Frontal cortex (tissue), 2 donors: ENCODE measurements around the gene EDC3.

- RAMPAGE, long total RNA = no peak
Measured at GRCh38 chr15:74634495-74635419, 19.1 kb downstream of the CLK3 start.

- RAMPAGE, long total RNA = no peak
Measured at GRCh38 chr15:74695892-74696697, at the start of gene EDC3. Gene EDC3, minus strand, starts transcription at chr15:74696024.

DNA sequence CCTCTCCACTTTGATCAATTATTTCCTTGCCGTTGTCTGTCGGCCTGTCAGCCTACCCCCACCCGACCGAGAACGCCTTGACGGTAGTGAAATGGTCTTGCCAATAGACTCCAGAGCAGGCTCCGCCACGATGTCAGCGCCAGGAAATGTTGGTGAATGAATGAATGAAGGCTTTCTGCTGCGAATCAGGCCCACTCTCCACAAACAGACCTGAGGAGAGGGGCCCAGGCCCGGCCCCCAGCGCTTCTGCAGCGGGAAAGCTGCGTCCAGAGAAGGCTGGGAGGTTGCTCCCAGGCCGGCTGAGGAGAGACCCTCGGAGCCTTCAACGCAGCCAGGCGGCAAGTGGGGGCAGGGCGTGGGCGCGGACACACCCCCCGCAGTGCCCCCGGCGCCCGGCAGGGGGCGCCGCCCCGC, 269 bp upstream of the CSK start:
- RAMPAGE, long total RNA = no peak

DNA sequence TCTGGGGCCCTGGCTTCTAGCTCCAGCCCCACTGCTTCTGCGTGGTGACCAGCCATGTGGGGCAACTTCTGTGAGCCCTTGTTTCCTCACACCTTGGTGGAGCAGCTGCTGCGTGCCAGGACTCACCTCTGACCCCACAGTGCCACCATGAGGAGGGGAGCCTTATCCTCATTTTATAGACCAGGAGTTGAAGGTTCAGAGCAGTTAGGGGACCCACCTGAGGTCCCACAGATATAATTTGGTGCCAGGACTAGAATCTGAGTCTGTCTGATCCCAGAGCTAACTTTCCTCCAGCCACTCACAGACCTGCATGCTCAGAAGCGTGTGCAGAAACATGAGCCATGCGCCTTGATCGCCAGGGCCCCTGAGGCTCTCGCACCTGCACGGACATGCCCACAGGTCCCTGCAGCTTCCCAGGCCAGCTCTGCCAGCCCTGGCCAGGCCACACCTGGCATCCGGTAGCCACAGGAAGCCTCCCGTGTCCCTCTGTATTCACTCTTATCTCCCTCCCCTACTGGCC, 13.0 kb upstream of the LMAN1L start:
- RAMPAGE, long total RNA = no peak

DNA sequence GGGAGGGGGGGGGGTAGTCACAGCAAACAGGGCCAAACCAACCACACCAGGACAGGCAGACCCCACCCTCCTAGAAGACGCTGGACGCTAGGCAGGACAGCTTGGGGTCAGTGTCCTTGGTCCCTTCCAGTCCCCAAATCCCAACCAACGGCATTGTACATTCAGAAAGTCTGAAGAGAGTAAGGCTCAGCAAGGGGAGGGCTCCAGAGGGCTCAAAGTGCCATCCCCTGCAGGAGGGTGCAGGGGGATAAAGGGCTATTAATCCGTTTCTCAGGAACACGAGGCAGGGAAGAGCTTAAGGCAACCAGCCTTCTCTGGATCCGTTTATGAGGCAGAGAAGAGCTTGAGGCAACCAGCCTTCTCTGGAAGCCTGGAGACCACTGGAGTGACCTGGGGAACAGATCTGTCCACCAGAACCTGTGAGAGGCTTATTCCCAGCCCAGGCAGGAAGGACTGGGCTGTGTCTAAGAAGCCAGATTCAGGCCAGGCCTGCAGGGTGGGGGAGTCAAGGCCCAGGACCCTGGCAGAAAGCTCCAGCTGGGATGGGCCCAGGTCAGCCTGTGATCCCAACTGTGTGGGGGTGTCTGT, 1.3 kb upstream of the ULK3 start:
- RAMPAGE, long total RNA = no peak

GRCh38 chr15:74865999-74866539, 7.1 kb downstream of the SCAMP2 start:
- RAMPAGE, long total RNA = no peak

- RAMPAGE, long total RNA = no peak
Measured at GRCh38 chr15:74867849-74868515, 5.2 kb downstream of the SCAMP2 start.

DNA sequence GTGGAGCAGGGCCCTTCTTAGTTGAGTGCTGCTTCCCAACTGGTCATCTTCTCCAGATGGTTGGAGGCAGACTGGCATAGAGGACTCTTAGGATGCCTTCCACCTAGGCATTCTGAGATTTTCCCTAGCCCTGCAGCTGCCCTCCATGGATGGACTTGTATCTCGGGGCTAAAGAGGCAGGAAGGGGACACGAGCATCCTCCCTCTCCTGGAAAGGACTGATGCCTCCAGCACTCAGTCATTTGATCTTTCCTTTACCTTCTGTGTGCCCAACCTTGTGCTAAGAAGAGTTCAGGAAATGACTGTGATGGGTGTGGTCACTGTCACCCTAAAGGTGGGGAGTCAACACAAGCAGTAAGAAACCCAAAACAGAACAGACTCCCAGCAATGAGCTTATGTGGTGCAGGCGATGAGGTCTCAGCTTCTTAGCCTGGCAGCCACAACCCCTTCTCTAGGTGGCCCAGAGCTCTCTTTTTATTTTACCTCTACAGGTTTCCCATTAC, 3.7 kb downstream of the MPI start:
- RAMPAGE, long total RNA = no peak

- RAMPAGE, long total RNA = no peak
Measured at GRCh38 chr15:74896492-74896983, 6.7 kb downstream of the MPI start.

DNA sequence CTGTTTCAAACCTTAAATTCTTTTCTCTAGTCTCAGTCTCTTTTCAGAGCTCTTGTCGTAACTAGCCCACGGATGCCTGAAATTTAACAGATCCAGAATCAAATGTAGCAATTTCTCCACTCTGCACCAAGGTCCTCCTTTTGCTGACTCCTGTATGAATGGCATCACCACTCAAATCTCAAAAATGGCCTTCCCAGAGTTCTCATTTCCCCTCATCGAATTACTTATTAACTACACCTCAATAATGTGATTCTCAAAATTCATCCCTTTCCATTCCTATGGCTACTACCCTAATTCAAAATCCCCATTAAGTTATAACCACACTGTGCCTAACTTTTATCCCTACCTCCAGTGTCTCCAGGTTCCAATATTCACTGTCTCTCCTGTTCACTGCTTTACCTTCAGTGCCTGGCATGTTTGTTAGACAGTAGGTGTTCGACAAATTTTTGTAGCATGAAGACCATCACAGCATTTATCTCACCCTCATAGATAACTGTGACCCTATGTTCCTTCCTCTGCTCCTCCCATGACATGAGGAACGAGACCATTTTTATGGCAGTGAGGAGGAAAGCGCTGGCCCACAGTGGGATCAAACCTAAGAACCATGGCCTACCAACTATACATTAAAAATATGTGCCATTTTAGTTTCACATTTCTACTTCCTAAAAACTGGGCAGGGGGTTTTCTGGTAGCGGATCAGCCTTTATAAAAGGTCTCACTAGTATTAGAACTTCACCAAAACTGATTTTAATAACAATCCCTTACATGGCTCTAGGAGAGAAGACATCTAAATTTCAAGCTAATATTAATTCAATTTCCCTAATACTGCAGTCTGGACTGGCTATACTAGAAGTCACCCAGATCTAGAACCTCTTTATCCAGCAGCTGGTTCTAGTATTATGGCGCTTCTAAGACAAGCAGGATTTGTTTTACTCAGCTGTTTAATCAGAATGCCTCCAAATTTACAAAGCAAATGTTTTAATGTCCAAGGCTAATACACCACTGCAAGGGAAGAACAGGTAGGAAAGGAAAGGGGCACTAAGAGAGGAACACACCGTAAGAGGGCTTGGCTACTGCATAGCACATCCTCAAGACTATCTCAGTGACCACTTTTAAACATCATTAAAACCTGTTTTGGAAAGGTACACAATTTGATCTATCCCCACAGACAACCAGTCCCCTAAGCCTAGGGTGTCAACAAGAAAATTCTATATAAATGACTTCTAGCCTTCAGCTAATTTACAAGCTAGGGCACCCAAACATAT, 12.6 kb upstream of the FAM219B start:
- RAMPAGE, long total RNA = no peak

GRCh38 chr15:74956510-74956705, 164 bp downstream of the RPP25 start:
- RAMPAGE, long total RNA = no peak

- RAMPAGE, long total RNA = no peak
Measured at GRCh38 chr15:75024069-75024530, 710 bp downstream of the PPCDC start.

- RAMPAGE, long total RNA = no peak
Measured at GRCh38 chr15:75029176-75030191, 6.1 kb downstream of the PPCDC start.

- RAMPAGE, long total RNA = no peak
Measured at GRCh38 chr15:75048894-75049812, 25.8 kb downstream of the PPCDC start.

DNA sequence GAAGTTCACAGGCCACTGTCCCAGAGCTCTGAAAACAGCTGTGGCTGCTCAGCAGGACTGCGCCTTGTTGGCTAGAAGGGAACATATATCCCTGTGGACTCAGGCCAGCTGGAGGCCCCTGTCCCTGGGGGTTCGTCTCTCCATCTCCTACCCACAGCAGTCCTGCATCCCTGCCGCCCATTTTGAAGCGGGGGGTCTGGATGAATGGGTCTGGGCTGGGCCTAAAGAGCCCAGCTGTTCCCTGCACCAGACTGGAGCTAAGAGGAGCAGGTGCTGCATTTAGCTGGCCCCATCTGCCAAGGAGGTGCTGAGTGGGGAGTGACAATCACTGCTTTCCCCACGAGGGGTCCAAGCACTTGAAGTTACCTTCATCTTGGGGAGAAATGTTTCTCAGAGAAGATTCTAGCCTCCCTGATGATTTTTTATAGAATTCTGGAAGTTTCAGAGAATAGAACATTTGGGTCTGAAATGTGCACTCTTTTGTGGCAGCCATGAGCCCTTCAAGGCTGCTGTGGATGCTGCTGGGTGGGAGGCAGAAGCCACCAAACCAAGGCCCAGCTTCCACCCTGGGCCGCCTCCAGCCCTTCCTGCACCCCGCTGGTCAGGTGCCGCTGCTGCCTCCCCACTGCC, 28.0 kb downstream of the PPCDC start:
- RAMPAGE, long total RNA = no peak

- RAMPAGE, long total RNA = no peak
Measured at GRCh38 chr15:75108054-75108937, 84.9 kb downstream of the PPCDC start.

- RAMPAGE, long total RNA = no peak
Measured at GRCh38 chr15:75176362-75176723, 25.3 kb upstream of the C15orf39 start.

DNA sequence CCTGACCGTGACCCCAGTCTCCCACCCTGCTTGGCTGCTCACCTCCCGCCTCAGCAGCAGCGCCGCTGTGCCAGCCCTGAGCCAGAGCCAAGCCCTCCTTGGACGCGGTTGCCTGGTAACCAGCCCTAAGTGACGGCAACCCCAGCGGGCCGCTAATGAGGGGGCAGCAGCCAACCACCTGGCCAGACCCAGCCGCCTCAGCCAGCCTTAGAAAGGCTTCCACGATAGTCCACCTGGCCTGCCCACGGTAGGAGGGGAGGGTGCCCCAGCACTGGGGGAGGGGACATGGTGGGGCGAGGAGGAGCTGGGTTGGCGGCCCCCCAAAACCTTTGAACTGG, 6.2 kb upstream of the C15orf39 start:
- RAMPAGE, long total RNA = no peak

DNA sequence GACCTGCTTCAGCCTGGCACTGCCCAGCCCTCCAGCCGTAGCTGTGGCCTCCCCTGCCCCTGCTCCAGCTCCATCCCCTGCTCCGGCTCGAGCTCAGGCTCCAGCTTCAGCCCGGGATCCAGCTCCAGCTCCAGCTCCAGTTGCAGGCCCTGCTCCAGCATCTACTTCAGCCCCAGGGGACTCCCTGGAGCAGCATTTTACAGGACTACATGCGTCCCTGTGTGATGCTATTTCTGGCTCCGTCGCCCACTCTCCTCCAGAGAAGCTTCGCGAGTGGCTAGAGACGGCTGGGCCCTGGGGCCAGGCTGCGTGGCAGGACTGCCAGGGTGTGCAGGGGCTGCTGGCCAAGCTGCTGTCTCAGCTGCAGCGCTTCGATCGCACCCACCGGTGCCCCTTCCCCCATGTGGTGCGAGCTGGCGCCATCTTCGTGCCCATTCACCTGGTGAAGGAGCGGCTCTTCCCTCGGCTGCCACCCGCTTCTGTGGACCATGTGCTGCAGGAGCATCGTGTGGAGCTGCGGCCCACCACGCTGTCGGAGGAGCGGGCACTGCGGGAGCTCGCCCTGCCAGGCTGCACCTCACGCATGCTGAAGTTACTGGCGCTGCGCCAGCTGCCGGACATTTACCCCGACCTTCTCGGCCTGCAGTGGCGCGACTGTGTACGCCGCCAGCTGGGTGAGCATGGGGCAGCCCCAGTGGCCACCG, 6.6 kb downstream of the C15orf39 start:
- RAMPAGE, long total RNA = no peak

DNA sequence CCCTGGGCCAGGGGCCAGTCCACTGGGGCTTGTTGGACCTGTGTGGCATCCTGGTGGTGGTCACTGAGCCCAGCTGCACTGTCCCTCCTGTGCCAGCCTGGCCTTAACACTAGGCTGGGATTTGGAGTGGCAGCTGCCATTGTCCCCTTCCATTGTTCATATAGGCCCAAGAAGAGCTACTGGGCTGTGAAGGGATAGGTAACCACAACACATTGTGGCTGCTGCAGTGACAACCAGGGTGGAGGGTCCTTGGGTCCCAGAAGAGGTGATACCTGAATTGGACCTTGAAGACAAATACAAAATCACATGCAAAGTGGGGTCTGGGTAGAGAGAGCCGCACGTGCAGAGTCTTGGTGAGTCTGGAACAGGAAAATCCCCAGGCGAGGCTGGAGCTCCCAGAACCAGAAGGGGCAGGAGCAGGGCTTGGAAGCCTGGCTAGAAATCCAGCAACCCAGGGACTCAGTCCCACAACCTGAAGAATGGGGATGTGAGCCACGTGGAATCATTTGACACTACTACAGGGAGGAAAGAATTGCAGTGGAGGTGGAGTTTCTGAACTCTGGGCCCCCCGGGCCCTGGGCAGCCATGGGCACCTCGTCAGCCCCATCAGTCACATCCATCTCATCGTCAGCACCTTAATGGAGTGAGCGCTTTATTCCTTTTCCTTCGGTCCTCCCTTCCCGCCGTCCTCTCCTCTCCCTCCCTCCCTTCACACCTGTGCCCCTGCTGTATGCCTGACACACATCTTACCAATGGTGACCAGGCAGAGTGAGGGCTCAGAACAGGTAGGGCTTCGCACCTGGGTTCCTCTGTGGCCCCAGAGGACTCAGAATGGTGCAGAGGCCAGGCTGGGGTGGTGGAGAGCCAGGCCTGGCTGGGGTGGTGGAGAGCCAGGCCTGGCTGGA, 11.2 kb downstream of the C15orf39 start:
- RAMPAGE, long total RNA = no peak